Zone of skin (tissue), 1 donor: ENCODE measurements around the genes LPAR6 and MLNR.

- RRBS, result no CpG with 5 or more reads among the region's 2 CpGs
Measured at GRCh38 chr13:46113515-46113973, 8.7 kb upstream of the CPB2 start.

- RRBS, result no CpG with 5 or more reads among the region's 7 CpGs
Measured at GRCh38 chr13:46127081-46127795, 22.4 kb upstream of the CPB2 start.

- RRBS, result no CpG with 5 or more reads among the region's 3 CpGs
Measured at GRCh38 chr13:46148149-46148685, 33.8 kb downstream of the LCP1 start.

DNA sequence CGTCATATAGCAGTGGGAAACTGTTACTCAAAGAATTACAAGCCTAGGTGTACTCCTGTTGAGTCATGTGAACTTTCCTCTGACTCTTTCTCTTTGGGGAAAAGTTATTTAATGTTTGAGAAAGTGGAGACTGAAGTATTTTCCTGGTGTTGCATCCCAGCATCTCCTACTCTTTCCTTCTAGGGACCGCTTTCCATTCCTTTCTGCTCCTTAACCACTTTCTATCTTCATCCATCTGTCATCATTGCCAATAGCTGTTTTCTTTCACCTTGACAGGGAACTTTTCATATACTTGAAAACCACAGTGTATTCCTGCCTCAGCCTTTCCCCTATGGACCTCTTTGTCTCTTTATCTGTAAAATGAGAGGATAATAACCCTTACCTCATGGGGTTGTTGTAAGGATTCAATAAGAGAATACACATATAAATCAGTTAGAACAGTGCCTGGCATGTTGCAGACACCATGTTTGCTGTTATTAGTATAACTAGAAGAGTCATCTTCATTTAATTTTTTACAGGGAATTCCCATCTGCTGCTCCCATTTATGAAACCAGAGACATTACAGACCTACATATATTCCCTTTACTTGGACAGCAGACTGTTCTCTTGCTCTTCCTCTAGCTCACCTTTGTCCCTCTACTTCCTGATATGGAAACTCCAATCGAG lies 31.8 kb downstream of the LCP1 start:
- RRBS, result no CpG with 5 or more reads among the region's 3 CpGs

DNA sequence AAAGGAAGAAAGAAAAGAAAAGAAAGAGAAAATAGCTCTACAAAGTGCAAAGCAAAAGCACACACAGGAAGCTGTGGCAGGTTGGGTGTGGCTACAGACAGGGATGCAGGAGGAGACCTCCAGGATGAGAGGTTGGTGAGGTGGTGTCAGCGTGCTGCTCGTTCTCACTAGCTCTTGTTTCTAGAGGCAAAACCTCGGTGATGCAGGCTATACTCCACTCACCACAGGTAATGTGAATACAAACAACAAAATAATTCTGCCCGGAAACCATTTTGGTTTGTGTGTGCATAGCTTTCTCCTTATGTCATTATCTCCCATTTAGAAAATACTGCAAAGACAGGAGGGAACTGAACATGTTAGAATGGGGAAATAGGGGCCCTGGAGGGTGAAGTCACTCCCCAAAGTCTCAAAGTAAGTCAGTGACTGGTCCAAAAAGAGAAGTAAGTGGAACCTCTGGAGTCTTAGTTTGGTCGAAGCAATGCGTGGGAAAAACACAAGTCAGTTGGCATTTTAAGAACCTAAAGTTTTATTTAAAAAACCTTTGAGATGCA lies 9.4 kb downstream of the LCP1 start:
- RRBS, result no CpG with 5 or more reads among the region's 6 CpGs

DNA sequence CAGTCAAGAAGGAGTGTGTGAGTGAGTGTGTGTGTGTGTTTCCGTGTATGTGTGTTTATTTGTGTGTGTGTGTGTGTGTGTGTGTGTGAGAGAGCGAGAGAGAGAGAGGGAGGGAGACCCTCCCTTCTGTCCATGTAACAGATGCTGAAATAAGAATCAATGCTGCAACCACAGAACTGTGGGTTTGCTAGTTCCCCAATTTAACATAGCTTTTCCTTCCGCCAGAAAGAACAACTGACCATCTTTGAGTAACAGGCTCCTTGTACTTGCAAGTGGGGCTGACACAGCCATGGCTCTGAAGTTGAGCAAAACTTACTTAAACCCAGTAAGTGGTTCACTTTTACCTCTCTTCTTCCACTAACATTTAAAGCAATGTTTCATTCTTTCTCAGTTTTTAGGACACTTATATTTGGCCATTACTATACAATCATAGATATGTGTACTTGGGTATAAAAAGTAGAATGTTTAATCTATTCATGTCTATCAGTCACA lies 5.1 kb downstream of the LCP1 start:
- RRBS, result no CpG with 5 or more reads among the region's 3 CpGs

DNA sequence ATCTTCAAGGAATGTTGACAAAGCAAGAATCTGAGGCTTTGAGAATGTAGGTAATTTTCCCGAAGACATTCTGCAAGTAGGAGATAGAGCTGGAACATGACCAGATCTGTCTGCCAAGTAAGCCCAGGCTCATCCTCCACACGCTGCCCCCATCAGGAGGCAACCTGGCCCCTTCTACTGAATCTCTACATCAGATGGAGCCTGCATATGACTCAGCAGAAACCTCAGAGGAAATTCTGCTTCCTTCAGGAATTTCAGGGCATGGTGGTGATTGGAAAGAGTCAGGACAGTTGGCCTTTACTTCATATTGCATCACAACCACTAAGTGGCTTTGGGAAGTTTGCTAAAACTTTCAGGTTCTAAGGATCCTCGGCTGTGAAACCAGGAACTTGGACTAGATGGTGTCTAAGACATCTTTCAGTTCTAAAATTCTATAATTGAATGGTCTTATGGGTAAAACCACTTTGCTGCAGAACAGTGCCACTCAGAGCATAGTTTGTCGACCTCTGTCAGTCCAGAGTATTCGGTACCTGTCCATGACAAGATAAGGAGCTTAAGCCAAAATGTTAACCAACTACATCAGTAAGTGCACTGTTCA lies 85.3 kb downstream of the LRRC63 start:
- RRBS, result no CpG with 5 or more reads among the region's 5 CpGs

DNA sequence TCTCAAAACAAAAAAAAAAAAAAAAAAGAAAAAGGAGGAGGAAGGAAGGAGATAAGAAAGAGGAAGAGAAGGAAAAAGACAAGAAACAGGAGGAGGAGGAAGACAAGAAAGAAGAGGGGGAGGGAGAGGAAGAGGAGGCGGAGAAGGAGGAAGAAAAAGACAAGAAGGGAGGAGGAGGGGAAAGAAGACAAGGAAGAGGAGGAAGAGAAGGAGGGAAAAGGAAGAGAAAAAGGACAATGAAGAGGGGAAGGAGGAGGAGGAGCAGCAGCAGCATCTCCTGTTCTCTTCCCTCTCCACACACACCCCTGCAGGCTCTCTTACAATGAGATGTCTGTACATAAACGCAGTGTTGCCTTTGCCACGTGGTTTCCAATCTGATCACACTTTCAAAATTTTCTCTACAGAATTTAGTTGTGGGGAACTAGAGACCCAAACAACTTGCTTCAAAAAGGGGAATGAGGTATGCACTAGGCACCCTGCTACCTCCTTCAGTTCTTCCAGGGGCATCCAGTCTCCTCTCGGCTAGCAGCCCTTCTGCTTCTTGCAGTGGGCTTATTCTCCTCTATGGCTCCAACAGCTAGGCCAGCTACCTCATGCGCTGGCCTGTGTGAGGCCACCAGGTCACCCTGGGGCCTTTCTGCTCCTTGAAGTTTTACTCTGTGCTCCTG lies 66.5 kb downstream of the RUBCNL start:
- RRBS, result no CpG with 5 or more reads among the region's 5 CpGs

- RRBS, result no CpG with 5 or more reads among the region's 2 CpGs
Measured at GRCh38 chr13:46759906-46760442, 37.0 kb downstream of the ESD start.

DNA sequence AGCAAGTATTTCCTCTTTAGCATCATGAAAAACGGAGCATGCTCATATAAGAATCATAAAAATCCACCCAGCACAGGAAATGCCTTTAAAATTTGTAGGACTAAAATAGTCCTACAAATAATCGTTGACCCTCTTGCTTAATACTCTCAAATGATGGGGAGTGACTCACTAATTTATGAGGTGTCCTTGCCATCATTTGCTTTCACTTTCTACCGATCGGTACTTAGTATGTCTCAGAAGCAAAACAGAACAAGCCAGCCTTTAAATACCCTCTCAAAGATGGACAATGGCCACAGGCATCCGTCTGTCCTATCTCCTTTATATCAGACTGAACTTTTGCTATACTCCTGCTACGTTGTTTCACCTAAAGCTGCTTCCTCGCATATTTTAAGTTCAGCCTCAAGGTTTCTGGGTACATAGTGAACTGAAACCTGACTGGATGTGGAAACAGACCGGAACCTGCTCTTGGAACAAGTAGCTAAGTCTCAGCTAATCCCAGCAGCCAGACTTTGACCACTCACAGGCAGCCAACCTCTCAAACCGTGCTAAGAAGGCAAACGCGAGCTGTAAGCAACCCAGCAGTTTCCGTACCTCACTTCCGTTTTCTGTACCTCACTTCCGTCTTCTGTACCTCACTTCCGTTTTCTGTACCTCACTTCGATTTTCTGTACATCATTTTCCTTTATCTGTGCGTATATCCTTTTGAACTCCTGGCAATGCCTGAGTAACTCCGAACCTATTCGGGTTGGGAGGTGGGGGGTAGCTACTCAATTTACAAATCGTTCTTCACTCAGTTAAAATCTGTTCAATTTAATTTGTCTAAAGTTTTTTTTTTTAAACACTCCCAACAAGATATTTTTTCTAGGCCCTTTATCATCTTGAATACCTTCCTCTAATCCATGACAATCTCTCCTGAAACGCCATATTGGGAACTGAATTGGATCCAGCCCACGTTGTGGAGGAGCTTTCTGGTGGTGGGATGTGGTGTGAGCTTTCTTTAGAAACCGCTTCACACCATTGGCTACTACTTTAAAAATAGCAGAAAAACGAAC lies 96.9 kb downstream of the SUCLA2 start:
- RRBS, result no CpG with 5 or more reads among the region's 24 CpGs

- RRBS, result no CpG with 5 or more reads among the region's 9 CpGs
Measured at GRCh38 chr13:48123850-48124412, 29.0 kb upstream of the MED4 start.

DNA sequence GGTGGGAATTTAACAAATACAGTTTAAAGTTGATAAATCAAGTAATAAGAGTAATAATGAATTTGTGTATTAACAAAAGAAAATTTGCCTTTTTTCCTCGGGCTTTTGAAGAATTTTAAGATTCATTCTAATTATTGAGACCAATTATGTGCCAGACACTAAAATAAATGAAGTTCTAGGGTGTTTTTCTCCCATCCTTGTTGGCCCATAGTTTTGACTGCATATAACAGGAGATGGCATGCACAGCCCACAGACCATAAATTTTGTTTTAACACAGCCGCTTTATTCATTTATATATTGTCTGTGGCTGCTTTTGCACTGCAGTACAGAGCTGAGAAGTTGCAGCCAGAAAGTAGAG lies 7.7 kb downstream of the LPAR6 start:
- RRBS, result no CpG with 5 or more reads among the region's 2 CpGs

DNA sequence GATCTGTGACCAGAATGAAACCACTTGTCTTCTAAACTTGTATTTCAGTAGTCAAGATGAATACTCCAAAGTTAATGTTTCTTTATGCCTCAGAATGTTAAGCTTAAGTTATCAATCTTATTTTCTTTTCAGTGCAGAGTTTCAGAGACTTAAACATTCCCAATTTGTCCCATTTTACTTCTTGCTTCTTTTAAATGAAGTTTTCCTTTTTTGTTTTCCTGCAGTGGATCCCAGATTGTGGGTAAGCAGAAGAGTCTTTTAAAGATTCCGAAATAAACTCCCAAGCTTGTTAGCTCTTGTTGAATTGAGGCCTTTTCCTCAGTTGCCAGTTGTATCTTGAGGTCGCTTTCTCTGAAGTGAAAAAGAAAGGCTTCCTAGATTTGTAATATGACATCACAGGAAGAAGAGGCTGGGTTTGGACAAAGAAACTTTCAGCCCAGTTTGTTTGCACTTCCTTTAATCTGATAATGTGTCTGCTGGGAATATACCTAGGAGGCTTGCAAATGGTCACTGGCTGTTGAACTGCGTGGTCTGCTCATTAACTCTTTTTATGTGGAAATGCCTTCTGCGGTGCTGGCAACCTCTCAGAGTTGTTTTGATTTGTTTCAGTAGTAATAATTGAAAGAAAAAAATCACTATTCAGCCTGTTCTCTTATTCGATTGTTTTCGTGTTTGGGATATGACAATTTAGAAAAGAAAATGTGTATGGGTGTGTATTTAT lies at the start of gene LPAR6:
TSS of gene LPAR6 (minus strand) at position 353 of the 721 bp plus-strand sequence.
- RRBS, result no CpG with 5 or more reads among the region's 6 CpGs

DNA sequence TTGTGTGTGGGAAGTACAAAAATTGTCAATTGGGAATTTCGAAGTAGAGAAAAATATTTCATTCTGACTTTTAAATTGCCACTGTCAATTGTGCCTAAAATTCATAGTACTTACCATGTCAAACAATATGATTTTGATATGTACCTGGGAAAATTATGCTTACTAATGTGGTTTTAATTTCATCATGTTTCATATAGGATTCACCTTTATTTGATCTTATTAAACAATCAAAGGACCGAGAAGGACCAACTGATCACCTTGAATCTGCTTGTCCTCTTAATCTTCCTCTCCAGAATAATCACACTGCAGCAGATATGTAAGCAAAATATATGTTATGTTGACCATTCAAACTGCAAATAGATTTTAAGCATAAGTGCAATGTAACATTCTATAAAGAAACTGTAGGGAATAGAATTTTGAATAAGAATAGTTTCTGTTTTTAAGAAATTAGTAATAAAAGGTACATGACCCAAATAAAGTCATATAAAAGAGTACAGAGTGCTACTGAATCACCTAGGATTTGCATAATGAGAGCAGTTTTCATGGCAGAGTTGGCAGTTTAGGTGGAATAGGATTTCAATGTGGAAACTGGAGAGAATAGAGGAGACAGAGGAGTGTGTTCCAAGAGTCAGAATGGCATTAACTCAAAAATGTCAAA lies 40.0 kb upstream of the LPAR6 start:
- RRBS, result no CpG with 5 or more reads among the region's 2 CpGs

DNA sequence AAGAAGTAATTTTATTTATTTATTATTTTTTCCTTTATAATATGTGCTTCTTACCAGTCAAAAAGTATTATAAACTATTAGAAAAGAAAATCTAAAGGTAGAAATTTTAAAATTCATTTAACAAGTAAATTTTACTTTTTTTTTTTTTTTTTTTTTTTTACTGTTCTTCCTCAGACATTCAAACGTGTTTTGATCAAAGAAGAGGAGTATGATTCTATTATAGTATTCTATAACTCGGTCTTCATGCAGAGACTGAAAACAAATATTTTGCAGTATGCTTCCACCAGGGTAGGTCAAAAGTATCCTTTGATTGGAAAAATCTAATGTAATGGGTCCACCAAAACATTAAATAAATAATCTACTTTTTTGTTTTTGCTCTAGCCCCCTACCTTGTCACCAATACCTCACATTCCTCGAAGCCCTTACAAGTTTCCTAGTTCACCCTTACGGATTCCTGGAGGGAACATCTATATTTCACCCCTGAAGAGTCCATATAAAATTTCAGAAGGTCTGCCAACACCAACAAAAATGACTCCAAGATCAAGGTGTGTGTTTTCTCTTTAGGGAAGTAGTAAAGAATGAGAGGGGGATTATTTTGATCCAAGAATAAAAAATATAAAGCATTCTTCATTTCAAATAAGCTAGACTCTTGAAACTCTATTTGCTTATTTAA lies 52.0 kb upstream of the LPAR6 start:
- RRBS, result no CpG with 5 or more reads among the region's 4 CpGs

DNA sequence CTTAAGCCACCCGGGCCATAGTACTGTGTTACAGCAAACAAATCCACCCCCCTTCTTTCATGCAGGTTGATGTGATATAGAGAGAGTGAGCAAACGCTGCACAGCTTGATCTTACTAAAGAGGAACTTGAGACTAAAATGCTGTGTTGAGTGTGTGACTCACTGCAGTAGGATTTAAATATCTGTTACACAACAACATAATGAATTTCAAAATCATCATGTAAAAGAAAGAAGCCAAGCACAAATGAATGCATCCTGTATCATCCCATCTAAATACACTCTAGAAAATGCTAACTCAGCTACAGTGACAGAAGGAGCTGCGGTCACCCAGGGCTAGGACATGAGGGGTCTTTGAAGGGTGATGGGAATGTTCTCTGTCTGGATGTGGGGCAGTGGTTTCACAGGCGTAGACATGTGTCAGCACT lies 32.1 kb downstream of the RCBTB2 start:
- RRBS, result no CpG with 5 or more reads among the region's 4 CpGs

GRCh38 chr13:48518194-48518393 lies 14.8 kb downstream of the RCBTB2 start:
- RRBS, result no CpG with 5 or more reads among the region's 1 CpG

GRCh38 chr13:48585360-48585720 lies 52.5 kb upstream of the RCBTB2 start:
- RRBS, result no CpG with 5 or more reads among the region's 2 CpGs

GRCh38 chr13:49219794-49220982 lies at the start of gene MLNR:
Gene MLNR, plus strand, starts transcription at chr13:49220338.
- RRBS, result 16% methylated on average over 29 of the region's 142 CpGs

- RRBS, result no CpG with 5 or more reads among the region's 11 CpGs
Measured at GRCh38 chr13:49308613-49309480, 61.1 kb downstream of the CDADC1 start.